Tibial nerve (tissue), 3 donors: ENCODE results near the genes PTPRG and PSMD6.

GRCh38 chr3:61561337-61561736, at the start of gene PTPRG:
PTPRG (plus strand) TSS chr3:61561571.
- PRO-cap: bidirectional peak, plus-strand start at chr3:61561656, minus-strand start at chr3:61561417
- RAMPAGE, long total RNA, 3 experiments: no peak in any of the 3 experiments

- PRO-cap: no peak
- RAMPAGE, long total RNA, 3 experiments: start-site peak on the plus strand in 1 of 3 experiments, at chr3:61907576-61908223 at its widest, 15 reads per replicate
Observed at GRCh38 chr3:61907456-61908121, 346.2 kb downstream of the PTPRG start.

DNA sequence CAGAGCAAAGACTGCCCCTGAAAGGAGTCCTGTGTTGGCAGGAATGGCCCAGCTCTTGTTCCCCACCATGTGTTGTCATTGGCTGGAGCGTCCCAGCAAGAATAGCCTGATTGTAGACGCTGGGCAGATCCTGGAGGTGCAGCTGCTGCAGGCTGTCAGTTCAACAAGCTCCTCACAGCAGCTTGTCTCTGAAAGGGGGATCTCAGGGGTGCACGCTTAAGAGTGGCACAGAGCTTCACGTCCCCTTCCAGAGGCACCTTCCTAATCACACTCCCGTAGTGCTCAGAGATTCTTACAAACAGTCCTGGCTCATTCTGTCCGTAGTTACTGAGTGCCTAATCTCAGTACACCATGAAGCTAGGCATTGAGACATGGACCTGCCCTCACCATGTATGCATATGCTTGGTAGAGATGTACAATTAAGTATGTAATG, 182.9 kb upstream of the C3orf14 start:
- PRO-cap: no peak
- RAMPAGE, long total RNA, 3 experiments: no peak in any of the 3 experiments

DNA sequence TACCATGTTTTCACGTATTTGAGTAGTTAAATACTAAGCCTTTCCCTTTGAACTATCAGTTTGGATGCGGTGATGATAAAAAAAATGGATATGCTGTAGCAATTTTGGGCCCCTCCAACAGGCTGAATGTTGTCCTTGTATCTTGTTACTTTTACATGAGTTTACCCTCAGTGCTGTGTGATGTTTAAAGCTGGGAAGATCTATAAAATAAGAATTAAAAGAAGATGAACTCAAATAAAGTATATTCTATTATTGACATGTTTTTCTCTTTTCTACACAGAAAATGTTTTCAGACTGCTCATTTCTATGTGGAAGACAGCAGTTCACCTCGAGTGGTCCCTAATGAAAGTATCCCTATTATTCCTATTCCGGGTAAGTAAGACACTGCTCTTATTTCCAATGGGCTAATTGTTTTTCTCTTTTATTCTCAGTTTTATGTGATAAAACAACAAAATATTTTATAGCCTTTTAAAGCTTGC, 75.3 kb upstream of the C3orf14 start:
- PRO-cap: no peak
- RAMPAGE, long total RNA, 3 experiments: no peak in any of the 3 experiments

DNA sequence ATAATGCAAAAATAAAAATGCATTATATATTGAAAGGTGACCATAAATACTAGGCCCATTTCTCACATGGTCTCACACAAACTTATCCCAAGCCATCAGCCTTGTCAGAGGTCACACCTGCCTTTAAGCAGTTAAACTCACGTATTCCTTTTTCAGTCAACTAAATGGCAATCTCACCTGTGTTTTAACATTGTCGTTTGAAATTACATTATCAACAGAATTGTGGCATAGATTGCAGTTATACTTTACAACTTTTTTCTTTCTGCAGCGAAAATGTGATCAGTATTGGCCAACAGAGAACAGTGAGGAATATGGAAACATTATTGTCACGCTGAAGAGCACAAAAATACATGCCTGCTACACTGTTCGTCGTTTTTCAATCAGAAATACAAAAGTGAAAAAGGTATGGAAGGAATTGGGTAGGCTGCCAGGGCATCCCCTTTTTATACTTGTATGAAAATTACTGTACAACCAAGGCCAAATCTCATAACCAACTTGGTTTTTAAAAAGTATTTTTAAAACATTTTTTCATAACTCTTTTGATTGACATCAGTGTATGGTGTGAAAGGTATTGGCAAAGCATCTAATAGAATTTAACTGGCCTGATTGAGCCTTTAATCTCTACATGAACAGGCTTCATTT, 49.9 kb upstream of the C3orf14 start:
- PRO-cap: no peak
- RAMPAGE, long total RNA, 3 experiments: no peak in any of the 3 experiments

DNA sequence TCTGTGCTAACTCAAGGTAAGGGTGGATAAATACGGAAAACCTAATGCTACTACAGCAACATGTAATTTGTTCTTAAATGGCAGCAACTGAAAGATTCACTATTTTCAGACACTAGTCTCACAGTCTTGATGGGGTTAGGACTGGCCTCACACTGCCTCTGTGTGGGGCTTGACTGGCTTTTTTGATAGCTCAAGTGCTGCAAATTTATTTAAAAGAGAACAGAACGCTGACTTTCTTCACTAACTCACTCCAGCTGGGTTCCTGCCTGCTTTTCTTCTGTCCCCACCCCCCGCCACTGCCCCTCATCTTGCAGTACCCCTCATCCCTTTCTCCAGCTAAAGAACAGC, 2.0 kb downstream of the CADPS start:
- PRO-cap: no peak
- RAMPAGE, long total RNA, 3 experiments: no peak in any of the 3 experiments

- PRO-cap: no peak
- RAMPAGE, long total RNA, 3 experiments: no peak in any of the 3 experiments
Observed at GRCh38 chr3:64004045-64004720, 19.1 kb downstream of the PSMD6 start.

DNA sequence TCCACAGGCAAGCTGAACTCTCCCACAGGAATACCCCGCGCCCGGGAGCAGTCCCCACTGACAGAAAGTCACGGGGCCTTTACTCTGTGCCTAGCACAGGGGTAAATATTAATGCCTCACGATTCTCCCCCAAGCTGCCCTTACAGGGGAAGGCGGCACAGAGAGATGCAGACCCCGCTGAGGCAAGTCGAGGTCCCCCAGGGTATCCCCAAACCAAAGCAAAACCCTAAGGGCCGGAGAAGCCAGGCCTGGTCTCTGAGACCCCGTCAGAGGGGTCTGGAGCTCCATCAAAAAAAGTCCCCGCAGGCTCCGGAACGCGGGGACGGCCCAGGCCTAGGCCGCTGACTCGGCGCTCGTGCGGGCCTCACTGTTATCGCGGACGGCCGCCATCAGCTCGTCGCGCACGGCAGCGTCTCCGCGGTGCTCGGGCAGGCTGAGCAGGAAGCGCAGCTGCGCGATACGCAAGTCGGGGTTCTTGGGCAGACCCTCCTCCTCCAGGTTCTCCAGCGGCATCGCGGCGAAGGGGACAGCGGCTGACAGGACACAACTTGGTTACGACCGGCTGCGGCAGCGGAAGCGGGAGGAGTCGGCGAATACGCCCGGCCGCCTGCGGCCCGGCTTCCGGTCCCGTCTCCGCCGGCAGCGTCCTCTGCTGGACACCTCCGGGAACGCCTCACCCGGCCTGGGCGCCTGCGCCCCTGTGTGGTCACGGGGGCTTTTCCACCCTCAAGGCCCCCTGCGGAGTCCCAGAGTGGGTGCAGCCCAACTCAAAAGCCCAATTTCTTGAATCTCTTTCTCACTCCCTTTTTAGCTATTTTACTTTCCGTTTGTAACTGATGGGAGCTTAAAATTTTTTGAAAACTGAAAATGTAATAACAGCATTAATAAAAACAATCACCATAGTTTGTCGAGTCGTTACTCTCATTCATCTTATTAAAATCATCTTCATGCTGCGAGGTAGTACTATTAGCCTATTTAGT, at the start of gene PSMD6:
Gene PSMD6, minus strand, starts transcription at position 588 of the 980 bp plus-strand sequence.
- PRO-cap: unidirectional peak, minus-strand start at position 588 of the sequence
- RAMPAGE, long total RNA, 3 experiments: start-site peak on the minus strand in 3 of 3 experiments, centred at positions 540 to 547 of the sequence, 16 to 240 reads per replicate

DNA sequence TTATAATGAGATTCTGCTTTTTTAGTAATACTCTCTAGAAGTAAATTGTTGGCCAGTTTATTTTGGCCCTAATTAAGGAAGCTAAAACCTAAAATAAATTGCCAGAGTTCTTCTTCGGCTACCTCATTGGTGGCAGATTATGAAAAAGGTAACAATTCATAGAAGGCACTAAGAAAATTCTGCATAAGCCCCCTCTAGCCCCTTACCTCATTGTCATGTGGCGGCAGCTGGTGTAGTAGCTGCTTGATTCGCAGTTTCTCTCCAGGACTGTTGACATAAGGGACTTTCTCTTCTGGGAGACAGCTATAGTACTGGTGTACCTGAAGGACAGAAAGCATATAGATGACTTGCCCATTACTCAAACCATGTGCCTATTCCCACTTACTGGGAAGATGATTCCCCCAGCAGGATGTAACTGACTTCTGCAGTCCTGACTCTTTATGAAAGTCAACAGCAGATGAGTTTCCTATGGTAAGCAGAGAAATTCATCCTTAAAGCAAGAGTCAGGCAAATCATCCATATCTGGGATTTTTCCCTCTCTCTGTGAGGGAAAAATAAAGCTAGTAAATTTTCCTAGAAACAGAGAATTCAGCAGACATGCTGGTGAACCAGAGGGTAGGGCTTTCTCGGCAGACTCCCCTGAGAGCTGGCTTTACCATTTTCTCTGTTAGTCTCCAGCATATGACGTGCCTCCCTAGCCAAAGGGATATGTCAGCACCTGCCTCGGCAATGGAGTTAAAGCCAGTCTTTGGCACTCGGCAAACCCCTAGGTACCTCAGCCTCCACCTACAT, 62.3 kb downstream of the PRICKLE2 start:
- PRO-cap: no peak
- RAMPAGE, long total RNA, 3 experiments: no peak in any of the 3 experiments

DNA sequence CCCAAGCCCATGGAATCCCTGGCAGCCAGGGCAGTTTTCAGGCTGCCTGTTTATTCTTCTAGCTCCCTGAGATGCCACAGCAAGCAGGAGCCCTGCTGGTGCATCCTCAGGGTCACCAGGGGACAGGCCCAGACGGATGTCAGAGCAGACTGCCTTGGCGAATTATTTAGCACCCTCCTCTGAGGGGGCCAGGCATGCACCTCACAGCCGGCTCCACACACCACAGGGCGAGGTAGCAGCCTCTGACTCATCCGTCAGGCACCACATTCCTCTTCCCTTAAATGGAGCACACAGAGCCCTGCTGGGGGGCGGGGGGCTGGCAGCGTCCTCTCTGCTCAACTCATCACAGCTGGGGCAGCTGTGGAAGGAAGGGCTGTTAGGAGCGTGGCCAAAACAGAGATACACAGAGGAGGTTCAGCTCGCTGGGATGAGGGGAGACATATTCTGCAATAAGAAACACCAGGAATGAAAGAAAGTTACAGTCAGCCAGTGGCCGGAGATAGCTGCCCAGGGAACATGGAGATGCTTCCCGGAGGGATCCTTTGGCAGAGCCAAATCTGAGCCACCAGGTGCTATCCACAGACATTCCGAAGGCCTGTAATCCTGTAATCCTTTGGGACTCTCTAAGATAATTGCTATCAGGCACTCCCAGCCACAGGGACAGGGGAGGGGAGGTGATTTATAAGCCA, 13.8 kb upstream of the PRICKLE2 start:
- PRO-cap: no peak
- RAMPAGE, long total RNA, 3 experiments: no peak in any of the 3 experiments

DNA sequence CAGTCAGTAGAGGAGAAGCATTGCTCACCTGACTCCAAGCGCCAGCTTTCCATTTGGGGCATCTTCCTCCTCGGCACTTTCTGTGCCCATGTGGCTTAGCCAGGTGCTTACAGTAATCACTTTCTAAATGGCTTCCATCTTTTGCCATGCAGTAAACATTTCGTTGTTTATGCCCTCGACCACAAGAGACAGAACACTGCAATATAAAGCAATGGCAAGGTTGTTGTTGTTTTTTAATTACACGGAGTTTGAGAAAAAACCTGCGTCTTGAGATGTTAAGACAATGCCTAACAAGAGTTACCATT, 119.5 kb downstream of the ADAMTS9 start:
- PRO-cap: no peak
- RAMPAGE, long total RNA, 3 experiments: no peak in any of the 3 experiments

- PRO-cap: no peak
- RAMPAGE, long total RNA, 3 experiments: no peak in any of the 3 experiments
Observed at GRCh38 chr3:64627291-64628267, 60.2 kb downstream of the ADAMTS9 start.

DNA sequence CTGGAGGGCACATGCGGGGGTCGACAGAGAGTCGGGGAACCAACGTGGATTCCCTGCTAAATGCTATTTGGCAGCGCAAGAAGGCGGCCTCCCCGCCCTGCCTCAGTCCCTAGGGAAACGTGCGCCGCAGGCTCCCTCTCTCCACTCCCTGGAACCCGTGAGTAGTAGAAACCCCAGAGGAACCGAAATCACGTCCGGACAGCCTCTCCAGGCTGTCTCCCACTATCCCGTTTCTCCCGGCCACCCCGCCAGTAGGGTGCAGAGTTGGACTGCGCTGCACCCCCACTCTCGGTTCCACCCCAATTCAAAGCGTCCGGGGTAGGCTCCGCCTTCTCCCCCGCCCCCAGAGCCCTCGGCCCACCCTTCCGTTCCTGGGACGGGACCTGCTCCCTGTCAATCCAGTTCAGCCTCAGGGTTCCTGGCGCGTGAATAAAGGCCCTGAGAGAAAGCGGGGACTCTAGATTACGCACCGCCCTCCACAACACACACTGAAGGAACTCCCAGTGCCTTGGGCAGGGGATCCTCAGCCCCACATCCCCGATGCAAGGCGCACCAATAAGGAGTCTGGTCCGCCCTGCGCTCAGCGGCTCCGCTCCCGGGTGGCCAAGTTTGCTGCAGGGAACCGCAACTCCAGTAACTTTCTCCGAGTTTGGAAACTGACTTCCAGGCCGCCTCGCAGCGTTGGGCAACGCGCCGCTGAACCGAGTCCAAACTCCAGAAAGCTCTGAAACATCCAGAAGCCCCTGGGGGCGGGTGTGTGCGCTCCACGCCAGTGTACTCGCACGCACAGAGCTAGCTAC, 2.0 kb downstream of the ADAMTS9 start:
- PRO-cap: bidirectional peak, plus-strand start at position 460 of the sequence, minus-strand start at position 253 of the sequence
- RAMPAGE, long total RNA, 3 experiments: no peak in any of the 3 experiments

- PRO-cap: no peak
- RAMPAGE, long total RNA, 3 experiments: no peak in any of the 3 experiments
Observed at GRCh38 chr3:64880458-64881250, 192.9 kb upstream of the ADAMTS9 start.

DNA sequence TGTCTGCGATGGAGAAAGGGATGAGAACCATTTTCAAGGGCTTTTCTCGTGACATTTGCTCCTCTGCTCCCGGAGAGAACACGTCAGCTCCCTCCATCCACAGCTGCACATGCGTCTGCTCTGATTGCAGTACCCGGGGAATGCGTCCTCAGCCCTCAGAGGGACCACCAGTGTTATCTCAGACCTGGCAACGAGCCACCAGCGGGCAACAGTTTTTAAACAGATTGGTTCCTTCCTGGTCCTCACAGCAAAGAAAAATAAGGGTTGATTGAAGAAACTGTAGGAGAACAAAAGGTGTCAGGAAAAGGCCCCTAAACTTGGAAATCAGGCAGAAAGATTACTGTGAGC, 202.2 kb upstream of the ADAMTS9 start:
- PRO-cap: no peak
- RAMPAGE, long total RNA, 3 experiments: no peak in any of the 3 experiments

GRCh38 chr3:64910086-64910600, 222.3 kb upstream of the ADAMTS9 start:
- PRO-cap: no peak
- RAMPAGE, long total RNA, 3 experiments: no peak in any of the 3 experiments

DNA sequence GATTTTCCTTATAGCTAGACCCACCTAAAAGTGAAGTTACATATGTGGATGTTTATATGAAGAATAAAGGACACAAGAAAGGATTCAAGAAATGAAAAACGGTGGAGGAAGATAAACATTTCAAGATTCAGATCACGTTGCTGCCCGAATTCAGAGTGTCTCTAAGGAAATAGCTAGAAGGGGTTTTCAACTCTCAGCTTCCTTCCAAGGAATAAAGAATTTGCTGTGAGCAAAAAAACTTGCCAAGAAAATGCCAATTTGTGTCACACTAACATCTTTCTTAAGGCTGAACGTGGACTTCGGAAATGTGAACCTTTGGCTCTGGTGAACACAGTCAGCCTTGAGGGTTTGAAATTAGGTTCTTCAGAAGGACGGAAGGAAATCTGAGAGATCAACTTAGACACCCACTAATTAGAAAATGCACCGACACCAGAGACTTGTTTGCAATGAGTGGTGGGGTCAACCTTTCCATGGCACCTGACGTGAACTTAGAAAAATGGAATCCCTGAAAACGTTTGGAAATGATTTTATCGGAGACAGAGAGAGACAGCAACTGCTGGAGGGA, 269.2 kb upstream of the ADAMTS9 start:
- PRO-cap: no peak
- RAMPAGE, long total RNA, 3 experiments: no peak in any of the 3 experiments

DNA sequence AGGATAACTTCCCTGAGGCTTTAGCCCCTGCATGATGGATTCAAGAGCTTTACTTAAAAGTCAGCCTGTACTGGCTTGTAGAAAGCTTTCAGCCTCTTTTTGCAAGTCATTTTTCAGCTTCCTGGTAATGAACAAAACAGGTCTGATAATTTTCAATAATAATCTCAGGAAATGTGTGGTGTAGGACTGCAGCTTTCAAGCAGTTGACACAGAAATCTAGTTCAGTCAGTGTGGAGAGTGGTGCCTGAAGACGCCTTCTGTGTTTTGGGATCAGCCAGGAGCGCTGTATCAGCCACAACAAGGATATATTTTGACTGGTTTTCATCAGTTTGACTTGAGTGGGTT, 332.4 kb upstream of the ADAMTS9 start:
- PRO-cap: no peak
- RAMPAGE, long total RNA, 3 experiments: no peak in any of the 3 experiments

DNA sequence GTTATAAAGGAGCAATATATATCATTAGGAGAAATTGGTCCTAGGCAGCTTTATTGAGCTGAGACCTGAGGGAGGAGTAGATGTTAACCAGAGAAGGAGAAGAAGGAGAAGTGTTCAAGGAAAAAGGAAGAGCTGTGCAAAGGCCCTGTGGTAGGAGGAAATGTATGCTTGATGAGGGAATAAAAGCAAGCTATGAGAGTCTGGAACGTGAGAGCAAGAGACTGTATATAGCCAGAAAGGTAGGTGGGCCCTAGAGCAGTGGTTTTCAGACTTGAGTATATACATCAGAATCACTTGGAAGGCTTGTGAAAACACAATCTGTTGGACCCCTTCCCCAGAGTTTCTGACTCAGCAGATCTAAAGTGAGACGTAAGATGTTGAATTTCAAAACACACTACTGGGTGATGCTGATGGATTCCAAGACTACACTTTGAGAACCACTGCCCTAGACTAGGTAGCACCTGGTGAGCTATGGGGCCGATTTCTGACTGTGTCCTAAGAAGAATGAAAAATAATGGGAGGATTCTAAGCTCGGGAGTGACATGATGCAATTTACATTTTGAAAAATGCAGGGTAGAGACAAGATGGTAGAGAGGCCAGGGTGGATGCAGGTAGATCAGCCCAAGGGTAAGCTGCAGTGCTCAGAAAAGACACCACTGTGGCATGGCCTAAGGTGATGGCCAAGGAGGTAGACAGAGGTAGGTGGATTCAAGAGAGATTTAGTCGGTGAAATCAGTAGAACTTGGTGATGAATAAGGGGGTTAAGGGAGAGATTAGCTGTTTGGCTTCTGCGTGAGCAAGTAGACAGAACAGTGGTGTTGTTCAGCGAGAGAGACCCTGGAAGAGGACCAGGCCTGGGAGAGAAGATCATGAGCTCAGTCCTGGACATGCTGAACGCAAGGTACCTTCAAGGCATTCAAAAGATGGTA, 342.5 kb upstream of the ADAMTS9 start:
- PRO-cap: no peak
- RAMPAGE, long total RNA, 3 experiments: no peak in any of the 3 experiments

DNA sequence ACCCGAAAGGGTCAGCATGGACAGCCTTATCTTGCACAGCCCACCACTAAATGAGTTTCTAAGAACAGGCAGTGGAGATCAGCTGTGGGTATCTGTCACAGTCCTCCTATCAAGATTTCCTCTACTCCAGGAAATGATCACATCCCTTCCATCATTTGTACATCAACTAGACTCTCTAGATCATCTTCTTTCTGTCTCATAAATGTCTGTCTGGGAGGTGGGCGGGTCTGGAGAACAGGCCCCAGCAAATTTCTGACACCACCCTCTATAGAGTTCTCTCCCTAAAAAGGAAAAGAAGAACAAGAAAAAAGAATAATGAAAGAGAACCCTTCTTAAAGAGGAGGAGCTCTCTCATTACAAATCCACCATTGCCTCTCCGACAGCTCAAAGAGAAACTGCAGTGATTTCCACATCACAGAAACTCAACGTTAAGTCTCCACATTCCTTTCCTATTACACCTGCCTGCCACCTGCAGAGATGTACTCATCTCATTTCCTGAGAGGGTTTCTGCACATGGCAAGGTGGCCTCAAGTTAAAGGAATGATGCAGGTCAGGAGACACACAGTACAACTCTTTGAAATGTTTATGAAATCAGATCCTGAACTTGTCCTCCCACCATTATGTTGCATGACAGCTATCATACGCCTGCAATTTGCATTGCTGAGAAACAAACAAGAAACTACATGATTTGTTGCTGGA, 458.2 kb upstream of the ADAMTS9 start:
- PRO-cap: no peak
- RAMPAGE, long total RNA, 3 experiments: no peak in any of the 3 experiments